ENCODE data around the gene TRERF1.

DNA sequence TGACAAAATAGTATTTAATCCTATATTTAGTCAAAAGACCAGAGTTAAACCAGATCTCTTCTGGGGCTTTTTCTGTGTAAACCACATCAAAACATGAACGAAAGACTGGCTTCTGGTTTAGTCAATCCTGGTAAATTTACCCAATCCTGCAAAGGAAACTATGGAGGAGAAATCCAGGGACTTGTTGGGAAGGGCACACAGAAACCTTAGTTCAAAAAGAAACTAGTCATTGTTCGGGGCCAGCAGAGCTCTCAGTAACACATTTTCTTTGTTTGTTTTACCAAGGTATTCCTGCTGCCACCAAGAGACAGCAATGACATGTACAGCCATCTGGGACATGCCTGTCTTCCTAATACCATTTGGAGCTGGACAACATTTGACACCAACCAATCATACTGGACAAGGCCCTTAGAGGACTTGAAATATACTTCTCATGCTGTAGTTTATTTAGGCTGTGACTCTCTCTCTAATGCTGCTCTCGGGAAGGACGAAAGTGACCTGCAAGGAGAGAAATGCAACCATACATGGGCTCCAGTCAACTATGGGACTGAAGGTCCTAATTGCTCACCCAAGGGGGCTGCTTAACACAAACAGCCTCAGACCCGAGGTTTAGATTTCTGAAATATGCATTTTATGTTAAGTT lies 8.2 kb downstream of the OARD1 start:
- PRO-cap = no peak

DNA sequence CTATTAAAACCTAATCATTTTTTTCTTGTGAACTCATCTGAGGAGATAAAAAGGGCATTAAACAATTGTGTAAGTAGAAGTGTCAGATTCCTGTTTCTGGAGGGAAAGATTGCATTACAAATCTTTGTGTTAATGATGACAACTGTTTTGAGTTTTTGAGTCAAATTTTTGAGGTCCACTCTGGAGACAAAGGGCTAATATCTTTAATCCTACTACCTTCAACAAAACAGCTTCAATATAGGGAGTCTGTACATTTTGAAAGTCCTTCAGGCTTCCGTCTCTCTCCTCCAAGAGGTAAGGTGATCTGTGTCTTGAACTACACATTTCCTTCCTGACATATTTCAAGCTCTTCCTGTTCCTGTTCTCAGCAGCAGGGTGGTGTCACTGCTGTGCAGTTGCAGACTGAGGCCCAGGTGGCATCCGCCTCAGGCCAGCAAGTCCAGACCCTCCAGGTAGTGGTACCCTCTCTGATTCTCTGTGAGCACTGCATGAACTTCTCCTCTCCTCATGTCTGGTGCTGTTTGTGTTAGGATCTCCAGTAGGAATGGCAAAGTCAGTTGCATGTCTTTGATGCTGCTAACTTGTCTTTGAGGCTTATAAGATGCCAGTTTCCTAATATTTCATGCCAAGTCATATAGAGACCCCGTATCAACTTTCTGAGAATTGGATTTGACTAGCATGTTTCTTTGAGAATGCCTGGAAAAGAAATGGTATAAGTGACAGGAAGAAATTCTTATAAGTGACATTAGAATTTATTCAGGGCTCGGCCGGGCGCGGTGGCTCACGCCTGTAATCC lies 7.9 kb downstream of the NFYA start:
- PRO-cap = no peak

- PRO-cap = no peak
Measured at GRCh38 chr6:41100510-41101489, 28.0 kb downstream of the NFYA start.

DNA sequence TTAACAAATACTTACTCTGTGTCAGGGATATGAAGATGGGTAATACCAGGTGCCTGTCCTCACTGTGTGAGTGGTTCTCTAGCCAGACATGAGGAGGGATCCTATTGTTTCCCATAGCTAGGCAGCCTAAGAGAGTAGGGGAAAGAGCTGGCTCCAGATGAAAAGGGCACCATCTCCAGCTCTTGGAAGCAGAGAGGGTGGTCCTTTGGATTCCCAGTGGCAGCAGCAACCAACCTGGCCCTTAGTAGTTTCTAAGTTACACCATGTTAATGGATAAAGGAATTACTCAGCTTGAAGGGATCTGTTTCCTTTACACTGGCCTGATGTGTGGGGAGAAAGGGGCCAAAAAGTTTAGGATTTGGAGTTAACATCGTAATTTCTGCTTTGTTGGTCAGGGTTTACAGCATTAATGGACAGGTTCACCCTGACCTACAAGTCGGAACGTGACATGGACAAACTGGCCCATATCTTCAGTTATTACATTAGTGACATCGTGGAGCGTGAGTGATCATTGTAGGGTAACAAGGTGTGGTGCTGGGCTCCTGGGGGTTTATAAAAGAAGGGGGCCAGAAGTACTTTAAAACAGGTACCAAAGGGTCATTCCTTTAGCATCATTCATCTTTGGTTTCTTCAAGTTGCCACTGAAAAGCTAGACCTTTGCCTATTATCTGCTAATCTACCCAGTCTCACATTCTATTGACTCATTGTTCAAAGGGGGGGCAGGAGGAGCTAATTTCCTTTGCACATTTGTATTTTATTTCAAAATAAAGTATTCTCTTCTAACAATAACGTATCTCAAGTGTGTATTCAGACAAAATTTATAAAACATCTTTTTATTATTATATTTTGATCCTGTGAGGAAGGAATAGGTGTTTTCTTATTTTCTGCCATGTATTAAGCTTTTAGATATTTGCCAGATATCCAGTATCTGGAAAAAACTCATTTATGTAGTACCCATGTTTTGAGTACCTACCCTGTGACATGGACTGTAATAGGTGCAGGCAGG lies 29.1 kb downstream of the NFYA start:
- PRO-cap = no peak

DNA sequence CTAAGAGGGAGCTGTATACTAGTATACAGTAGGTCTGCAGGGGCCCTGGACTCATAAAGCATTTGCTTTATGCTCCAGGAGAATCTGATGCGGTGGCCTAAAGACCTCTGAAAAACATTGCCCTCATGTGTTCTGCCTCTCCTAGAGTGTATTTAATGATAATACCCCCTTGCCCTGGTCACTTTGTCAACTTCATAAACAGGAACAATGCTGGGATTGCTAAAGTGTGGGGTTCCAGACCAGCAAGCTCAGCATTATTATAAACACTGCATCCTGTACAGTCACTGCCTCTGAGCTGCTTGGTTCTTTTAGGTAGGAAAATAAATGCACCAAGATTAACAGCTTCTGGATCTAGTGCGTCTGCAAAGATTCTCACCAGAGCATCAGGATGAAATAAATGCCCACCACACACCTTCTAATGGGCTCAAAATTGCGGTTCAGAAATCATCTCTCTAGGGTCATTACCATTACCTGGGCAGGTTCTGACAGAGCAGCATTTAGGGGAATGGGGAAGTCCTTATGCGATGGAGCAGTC lies 12.2 kb downstream of the TREM1 start:
- PRO-cap = no peak

- PRO-cap = unidirectional peak, minus-strand start at chr6:41443352; unidirectional peak, minus-strand start at chr6:41443409; unidirectional peak, plus-strand start at chr6:41443822
Measured at GRCh38 chr6:41443256-41444078, 102.7 kb upstream of the FOXP4 start.

DNA sequence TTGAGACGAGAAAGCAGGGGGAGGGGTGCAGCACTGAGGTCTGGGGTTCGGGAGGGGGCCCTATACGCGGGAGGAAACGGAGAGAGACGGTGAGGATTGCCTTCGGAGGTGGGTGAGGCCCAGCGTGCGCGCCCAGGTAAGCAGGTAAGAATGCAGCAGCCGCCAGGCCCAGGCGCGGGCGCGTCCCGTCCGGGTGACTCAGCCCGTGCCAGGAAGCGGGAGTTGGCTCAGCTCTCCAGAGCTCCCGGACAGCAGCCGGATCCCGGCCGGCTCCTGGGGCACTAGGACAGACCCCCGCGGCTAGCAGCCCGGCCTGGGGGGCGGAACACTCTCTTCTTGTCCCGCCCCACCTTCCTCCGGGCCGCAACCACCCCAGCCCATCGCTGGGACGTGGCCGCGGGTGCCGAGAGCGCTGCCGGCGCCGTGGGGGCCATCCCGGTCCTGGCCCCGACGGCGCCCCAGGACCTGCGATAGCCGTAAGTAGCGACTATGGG lies 1.4 kb upstream of the MDFI start:
- PRO-cap = unidirectional peak, plus-strand start at position 251 of the sequence

DNA sequence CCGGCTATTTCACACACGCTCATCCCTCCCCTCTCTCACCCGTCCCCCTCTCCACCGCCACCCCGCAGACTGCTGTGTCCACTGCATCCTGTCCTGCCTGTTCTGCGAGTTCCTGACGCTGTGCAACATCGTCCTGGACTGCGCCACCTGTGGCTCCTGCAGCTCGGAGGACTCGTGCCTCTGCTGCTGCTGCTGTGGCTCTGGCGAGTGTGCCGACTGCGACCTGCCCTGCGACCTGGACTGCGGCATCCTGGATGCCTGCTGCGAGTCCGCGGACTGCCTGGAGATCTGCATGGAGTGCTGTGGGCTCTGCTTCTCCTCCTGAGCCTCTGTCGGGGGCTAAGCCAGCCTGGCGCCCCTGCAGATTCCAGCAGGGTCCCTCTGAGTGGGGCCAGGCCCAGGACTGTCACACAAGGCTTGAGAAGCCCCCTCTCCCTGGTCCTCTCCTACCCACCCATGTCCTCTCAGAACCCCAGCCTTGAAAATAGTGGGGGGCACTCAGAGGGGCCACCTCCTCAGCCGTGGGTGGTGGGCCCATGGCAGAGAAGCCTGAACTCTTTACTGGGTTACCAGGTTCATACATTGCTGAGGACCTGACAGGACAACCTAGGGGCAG lies 15.1 kb downstream of the MDFI start:
- PRO-cap = no peak

DNA sequence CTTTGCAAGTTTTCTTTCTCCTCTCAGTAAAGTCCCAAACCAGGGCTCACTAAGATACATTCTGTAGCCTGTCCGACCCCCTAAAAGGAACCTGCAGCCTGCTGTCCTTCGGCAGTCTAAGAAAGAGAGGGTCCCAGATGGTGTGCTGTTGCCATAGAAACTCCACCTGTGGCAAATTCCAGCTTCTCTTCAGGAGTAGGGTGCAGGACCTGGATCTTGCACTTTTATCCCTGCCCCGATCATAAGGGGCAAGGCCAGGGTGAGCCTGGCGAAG lies 331 bp upstream of the TFEB start:
- PRO-cap = no peak

- PRO-cap = bidirectional peak, plus-strand start at chr6:41786716, minus-strand start at chr6:41786550
Measured at GRCh38 chr6:41786289-41786835, 1.1 kb upstream of the TOMM6 start.

DNA sequence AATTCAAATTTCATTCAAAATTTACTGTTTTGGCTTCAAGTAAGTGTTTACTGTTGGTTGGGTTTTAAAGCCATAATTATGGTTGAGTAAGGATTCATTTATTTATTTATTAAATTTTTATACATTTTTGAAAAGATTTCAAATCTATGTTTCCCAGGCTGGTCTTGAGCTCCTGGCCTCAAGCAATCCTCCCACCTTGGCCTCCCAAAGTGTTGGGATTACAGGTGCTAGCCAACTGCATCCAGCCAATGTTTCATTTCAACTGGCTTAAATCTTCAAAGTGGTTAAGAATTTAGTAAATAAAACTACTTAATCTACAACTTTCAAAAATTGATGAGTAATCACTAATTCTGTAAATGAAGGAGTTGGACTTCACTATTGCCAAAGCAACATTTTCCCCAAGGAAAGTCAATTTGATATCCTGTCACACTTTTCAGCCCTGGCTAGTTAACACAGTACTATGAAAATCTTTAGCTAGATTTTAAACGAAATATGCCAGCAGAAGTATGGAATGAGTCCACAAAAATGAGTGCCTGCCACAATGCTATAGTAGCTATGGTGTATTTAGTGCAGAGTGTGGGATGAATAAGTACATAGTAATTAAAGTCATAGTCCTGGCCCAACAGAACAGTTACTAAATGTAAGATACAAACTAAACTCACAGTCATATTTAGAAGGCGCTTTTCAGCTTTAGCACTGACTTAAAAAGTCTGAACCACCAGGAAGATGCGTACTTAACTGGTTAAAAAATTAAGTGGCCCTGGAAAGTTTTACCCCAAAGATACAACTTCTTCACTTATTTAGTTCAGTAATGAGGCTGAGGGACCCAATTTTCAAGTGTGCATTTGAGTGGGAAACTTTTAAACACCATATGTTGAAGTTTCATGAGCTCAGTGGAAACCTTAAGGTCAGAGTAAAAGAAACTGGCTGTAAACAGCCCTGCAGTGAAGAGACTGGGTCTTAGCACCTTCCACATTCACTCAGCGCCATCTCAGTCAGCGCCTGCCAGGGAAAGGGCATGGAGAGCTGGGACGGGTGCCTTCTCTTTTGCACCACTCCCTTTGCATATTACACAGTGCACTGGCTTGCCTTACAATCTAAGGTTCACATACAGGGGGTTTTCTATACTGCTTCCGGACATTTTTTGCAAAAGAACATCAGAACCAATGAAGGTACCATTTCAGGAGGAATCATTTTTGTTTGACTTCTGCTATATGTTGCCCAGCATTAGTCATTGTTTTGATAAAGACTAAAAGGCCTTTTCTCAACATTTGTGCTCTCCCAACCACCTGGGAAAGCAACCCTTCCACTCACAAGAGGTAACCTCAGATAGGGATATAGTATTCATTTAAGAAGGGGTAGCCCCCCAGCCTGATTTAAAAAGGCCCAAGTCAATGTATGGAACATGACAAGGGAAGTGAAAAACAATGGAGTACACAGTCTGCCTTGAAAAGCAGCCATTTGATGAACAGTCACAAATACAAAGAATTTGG lies 4.2 kb downstream of the TOMM6 start:
- PRO-cap = no peak

- PRO-cap = no peak
Measured at GRCh38 chr6:41936023-41937029, 5.3 kb downstream of the CCND3 start.

DNA sequence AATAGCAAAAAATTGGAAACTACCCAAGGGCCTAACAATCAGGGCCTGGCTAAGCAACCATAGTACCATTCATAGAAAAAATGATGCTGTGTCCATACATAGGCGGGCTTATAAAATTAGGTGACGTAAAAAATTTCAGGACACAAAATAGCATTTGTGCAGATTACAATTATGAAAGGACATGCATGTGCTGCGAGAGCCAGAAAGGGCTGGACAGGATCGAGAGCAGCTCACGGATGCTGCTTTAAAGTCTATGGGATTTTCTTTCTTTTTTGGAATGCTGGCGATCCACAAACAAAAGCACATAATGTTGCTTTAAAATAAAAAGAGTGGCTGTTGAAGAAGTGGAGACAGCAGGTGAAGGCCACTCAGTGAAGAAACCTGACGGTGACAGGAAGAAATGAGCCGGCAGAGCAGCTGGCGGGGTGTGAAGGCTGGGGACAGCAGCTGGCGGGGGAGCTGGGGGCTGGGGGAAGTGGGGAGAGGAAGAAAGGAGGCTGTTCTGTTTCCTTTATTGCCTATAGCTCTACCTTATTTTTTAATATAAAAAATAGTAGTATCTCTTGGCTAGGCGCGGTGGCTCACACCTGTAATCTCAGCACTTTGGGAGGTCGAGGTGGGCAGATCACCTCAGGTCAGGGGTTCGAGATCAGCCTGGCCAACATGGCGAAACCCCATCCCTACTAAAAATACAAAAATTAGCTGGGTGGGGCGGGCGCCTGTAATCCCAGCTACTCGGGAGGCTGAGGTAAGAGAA lies 42.6 kb upstream of the TAF8 start:
- PRO-cap = bidirectional peak, plus-strand start at position 202 of the sequence, minus-strand start outside the sequence

DNA sequence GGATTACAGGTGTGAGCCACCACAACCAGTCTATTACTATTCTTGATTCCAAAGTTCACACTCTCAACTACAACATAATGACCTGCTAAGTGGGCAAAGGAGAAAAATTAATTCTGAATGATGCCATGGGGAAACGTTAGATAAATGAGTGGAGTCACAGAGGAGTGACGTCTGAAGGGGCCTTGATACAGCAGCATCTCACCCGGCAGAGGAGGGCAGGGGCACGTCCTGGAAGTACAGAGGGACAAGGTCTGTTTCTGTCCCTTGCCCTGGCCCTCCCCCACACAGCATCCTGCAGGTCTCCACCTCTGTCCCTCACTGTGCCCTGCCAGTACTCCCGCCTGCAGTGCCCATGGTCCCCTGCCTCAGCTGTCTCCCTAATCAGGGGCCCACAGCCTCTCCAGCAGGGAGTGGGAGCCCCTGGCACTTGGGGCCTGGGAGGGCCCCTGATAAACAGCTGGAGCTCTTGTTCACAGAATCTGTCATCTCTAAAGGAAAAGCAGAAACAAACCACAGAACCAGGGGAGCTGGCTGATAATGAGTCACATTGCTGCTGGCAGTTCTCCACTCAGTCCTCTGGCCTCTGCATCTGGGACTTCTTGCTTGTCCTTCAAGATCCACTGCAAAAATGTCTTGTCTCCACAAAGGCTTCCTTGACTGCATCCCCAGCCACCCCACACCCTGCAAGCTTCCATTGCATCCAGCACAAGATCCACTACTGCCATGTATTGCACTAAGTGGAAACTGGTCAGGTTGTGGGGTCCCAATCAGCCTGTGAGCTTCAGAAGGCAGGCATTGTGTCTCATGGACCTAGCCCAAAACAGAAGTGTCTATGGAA lies 33.3 kb upstream of the TAF8 start:
- PRO-cap = no peak

GRCh38 chr6:42044166-42044557 lies 6.2 kb upstream of the TAF8 start:
- PRO-cap = no peak

DNA sequence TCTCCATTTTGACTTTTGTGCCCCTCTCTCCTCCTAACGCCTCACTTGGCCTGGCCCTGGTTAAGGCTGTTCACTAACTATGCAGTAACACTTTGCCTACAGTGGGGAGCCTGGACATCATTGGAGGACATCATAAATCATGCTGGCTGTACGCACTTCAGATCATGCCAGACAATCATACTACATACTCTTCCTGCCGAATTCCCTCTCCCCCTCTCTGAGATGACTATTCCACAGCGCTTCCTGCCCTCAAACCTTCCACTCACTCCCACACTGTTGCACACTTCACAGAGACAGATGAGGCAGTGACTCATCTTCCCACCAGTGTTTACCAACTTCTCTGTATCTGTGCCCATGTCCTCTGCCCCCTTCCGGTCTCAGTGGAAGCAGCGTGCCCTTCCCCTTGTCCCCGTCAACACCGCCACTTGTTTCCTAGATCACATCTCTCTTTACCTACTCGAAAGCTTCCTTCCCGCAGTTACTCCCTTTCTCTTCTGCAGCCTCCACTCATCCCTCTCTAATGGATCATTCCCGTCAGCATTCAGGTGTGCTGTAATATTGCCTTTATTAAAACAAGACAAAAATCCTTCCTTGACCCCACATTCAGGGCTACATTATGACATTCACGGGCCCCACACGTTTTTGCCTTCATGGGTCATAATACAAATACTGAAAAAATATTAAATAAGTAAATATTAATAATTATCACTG lies 3.3 kb upstream of the GUCA1B start:
- PRO-cap = no peak

DNA sequence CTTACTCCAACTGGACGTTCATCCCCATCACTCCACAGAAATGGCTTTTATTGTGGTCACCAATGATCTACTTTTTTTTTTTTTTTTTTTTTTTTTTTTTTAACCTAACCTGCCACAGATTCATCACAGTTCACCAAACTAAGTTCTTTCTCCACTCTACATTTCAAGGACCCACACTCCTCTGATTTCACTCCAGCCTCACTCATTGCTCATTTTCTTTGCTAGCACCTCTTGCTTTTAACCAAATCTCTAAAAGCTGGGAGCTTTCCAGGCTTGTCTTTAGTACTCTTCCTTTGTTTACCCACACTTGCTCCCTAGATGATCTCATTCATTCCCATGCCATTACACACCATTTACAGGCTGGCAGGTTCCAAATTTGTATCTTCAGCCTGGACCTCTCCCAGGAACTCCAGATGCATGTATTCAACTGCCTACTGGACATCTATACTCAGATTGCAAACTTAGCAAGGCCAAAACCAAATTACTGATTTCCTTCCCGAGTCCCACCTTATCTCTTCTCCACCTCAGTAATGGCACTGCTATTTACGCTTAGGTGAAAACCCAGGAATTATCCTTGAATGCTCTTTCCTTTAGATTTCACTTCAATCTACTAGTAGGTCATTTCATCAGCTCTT lies 5.3 kb upstream of the GUCA1B start:
- PRO-cap = no peak

GRCh38 chr6:42367740-42368076 lies 84.0 kb downstream of the TRERF1 start:
- PRO-cap = no peak

GRCh38 chr6:42451426-42452241 lies at the start of gene TRERF1:
TSS of gene TRERF1 (minus strand) at chr6:42451926.
- PRO-cap = bidirectional peak, plus-strand start at chr6:42451983, minus-strand start at chr6:42451879

- PRO-cap = no peak
Measured at GRCh38 chr6:42452665-42453038, 926 bp upstream of the TRERF1 start.